Duodenum (tissue), 1 donor: Measurements from ENCODE around the genes FOXA2, CST3 and VSX1.

DNA sequence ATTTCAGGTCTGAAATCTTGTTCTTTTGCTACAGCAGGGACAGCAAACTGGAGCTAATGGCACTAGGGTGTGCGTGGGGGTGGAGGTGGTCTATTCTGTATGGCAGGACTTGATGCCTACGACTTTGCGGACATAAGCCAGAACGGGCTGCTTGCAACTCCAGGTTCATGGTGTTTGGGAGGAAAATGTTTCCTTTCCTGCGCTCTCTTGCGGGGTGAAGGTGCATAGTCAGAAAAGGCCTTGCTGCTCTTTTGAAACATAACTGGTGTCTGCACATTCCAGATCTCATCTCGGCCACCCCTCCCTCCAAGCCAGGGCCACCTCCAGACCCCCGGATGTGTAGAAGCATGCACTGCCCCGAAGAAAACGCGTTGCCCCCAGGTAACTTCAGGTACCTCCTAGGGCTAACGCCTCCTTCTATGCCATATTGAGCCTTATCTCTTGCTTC lies 8.1 kb downstream of the FOXA2 start:
- PRO-cap: no peak

GRCh38 chr20:22582467-22582755 lies 2.0 kb downstream of the FOXA2 start:
- PRO-cap: no peak

DNA sequence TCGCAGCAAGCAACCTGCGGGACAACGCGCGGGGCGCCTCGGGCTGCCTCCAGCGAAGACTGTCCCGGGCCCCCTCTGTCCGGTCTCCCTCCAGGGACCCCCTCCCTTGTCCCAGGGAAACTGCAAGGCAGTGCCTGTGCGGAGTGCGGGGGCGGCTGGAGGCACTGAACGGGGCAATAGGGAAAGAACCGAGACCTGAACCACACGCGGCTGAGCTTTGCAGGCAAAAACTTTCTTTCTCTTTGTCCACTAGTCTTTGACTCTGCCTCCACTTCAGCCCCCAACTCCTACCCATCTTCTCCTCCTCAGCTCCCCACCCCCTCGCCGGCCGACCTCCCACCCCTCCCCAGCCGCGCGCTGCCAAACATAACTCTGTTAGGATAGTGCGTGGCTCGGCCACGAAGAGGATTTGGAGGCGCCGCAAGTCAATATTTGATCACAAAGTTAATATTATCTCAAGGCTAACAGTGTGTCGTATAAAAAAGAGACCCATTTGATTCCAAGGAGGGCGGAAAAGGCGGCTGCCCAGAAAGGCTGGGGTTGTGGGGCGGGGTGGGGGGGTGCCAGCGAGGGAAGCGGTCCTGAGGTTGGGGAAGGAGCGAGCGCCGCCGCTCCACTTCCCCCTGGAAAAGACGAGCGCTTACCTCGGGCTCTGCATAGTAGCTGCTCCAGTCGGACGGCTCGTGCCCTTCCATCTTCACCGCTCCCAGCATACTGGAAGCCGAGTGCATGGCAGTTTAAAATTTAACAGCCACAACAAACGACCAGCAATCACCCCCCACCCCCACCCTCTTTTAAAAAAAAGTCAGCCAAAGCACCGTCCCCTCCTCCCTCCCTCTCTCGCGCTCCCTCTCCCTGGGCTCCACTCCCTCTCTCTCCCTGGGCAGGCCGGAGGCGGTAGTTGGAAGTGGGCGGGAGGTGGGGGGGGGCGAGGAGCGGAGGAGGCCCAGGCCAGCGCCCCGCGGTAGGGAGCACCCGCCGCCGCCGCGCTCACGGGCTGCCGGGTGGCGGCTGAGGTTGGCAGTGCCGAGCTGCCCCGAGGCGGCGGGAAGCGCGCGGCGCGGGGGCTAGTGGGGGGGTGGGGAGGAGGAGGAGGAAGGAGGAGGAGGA lies at the start of gene FOXA2:
TSS of gene FOXA2 (minus strand) at position 1,025 of the 1,110 bp plus-strand sequence.
- PRO-cap: bidirectional peak, plus-strand start at position 993 of the sequence, minus-strand start at position 878 of the sequence

DNA sequence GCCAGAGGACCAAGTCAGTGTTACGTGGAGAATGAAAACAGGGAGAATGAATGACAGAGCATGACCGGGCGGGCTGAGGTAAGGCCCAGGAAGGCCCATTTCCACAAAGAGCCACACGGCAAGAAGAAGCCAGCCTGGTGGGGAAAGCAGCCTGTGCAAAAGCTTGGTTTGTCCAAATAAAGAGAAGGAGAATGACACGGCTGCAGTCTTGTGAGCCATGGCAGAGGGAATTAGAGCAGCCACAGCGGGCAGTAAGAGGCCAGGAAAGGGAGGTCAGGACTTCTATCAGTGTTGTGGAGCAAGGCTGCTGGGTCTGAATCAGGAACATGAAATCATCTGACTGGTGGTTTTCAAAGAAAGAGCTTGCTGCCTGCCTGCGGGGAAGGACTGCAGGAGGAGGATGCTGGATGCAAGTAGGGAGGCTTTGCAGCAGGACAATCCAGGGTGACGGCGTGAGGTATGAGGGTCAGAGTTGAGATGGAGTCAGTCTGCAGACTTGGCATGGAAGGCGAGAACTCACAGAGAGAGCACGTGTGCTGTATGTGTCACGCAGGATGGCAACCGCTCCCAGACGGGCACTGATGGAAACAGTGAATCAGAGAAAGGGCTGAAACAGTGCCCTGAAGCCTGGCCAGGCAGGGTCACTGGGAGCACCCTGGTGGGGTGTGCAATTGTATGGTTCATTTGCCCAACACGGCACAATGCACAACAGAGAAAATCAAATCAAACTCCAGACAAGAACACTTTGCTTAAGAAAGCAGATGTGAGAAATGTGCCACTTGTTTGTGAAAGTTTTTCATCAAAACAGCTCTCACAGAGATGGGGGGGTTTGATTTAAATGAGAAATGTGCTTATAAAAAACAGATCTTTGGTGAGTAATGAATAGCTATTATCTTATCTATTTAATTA lies 59.2 kb upstream of the CD93 start:
- PRO-cap: unidirectional peak, plus-strand start at position 384 of the sequence

DNA sequence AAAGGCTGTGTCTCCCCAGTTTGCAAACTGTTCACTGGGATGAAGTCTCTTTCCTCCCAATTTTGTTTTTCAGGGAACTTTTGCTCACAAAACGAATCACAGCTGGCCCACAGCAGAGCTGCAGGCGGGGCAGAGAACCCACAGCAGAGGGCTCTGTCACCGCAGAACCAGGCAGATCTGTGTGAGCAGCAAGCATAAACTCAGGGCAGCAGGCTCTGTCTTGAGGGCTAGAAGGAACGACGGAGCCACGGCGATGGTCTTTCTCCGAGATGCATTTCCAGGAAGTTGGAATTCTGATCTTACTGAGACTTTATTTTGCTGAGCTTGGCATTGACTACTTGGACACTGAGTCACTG lies 106.5 kb upstream of the NXT1 start:
- PRO-cap: unidirectional peak, minus-strand start at position 271 of the sequence

- PRO-cap: no peak
Measured at GRCh38 chr20:23315190-23315389, 35.5 kb upstream of the NXT1 start.

DNA sequence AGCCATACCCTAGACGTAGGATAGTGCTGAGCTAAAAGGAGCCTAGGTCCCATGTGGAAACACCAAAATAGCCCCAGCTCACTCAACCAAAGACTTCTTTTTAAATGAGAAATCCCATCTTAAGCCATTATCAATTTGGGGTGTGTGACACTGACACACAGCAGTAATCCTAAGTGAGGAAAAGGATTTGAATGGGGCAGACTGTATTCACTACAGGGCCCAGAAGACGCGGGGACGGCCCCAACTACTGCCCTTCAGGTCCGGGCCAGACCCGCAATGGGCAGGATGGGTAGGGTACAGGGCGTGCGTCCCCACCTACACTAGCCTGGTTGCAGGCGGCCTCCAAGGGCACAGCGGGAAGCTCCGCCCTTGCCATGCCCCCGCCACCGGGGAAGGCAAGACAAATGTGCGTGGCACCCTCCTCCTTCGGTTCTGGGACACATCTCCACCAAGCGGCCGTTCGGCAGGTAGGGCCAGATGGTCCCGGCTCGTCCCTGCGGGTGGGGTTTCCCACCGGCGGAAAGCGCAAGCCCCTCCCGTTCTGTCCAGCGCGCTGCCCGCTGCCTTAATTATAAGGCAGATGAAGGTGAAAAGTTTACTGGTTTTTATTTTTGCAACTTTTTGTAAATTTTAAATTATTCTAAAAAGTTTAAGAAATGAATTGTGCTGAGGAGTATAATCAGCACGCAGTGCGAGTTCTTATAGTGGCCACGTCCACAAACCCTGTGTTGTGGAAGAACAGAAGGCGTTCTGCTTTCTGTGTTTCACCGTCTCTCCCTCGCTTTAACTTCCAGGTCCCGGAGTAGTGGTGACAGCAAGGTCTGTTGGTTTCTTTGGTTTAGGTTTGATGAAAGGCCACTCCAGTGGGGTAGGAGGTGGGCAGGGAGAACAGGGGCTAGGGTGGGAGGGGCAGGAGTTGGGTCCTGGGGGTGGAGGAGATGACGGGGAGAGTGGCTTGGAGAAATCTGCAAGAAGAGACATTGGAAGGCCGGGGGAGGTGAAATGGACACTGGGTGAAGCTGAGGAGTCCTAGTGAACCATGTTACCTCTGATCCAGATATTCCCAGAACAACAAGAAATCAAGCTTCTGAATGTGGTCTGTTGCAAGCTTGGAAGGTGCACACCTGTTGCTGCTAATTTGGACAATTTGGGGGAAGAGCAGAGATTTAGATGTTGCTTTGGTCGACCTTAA lies 5.6 kb upstream of the GZF1 start:
- PRO-cap: no peak

DNA sequence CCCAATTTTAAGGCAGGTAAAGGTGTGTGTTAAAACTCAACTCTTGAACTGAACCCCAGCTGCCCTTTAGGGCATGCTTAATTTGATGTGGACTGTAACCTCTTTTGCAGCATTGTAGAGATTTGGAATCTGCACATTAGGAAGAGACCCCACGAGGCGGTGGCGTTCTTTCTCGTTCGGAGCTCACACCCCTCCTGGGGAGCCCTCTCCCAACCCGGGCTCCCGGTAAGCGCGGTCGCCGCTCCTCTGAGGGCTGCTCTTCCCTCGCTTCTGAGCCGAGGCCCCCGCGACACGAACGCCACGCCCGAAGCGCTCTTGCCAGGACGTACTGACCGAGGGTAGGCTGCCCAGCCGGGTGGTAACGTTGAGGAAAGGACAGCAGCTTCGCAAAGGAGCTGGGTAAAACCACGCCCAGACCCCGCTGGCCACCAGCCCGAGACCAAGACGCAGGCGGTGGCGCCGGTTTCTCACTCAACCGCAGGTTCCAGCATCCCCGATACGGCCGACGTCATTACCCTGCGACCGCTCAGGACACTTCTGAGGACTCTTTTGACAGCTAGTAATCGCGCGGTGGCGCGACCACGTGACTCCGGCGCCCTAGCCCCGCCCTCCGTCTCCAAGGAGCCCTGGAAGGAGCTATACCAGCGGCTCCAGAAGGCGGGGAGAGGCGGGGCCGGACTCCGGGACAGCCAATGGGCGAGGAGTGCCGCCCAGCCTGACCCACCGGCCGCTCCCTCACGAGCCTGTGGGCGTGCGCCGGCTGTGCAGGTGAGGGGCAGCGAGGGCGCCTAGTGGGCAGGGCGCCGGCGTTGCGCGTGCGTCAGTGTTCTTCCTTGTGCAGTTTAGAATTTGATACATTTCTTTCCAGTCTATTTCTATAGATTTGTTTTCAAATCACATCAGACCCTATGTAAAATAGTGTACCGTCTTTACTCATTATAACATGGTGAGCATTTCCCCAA lies 4.1 kb upstream of the GZF1 start:
- PRO-cap: unidirectional peak, minus-strand start at position 330 of the sequence; bidirectional peak, plus-strand start at position 798 of the sequence, minus-strand start at position 486 of the sequence

- PRO-cap: bidirectional peak, plus-strand start at chr20:23420617, minus-strand start at chr20:23420602
Measured at GRCh38 chr20:23419769-23420895, 1.2 kb downstream of the NAPB start.

DNA sequence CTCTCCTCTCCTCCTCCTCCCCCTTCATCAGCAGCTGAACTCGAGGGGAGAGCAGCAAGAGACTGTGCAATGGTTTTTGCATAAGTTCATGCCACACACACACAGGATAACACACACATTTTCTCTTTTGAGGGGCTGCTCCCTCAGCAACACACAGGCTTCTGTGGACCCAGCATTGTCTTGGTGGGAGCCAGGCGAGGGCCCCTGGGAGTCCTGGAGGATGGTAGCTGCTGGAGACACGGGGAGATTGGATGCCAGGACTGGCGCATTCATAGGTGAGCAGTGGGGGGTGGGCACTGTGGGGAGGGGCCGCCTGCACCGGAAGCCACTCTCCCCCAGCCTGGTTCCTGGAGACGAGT lies 233 bp upstream of the CST11 start:
- PRO-cap: no peak

DNA sequence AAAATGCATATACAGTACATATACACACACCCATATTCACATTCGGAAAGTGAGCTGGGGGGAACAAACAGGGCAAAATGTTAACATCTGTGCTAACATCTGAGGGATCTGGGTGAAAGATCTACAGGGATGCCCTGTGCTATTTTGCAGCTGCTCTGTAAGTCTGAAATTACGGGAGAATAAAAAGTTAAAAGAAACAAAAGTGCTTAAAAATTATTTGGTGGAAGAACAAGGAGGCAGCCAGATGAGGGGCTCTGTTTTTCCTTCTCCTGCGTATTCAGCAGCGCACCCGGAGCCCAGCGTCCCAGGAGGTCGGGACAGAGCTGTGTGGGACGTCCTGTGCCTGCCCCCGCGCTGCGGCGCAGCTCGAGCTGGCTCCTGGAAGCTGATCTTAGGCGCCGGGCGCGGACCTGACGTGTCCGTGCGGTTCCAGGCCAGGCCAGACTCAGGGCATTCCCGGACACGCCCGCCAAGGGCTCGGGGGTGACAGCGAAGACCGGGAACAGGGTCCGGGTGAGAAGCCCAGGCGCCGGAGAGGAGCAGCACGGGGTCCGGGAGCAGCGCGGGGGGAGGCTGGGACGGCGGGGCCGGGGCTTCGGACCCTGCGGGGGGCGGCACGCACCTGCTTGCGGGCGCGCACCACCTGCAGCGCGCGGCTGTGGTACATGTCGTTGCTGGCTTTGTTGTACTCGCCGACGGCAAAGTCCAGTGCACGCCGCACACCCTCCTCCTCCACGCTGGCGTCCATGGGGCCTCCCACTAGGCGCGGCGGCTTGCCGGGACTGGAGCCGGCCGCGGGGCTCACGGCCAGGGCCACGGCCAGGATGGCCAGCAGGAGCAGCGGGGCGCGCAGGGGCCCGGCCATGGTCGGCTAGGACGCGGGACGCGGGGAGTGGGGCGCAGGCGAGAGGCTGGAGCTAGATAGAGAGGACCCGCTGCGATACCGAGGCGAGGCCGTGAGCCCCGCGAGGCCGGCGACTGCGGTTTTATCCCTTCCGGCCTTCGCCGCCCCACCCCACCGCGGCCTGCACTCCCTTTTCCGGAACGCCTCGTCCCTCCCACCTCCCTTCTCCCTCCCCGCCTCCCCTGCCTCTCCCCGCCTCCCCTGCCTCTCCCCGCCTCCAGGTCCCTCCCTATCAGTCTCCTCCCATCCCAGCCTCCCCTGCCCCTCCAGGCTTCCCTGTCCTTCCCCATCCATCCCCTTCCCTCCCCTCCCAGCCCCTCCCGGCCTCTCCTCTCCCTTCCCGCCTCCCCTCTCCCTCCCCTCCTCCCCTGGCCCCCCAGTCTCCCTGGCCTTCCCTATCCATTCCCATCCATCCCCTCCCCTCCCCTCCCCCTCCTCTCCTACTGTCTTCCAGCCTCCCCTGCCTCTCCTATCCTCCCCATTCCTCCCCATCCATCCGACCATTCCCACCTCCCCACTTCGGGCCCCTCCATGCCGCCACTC lies at the start of gene CST3:
TSS of gene CST3 (minus strand) at position 958 of the 1,447 bp plus-strand sequence.
- PRO-cap: bidirectional peak, plus-strand start at position 735 of the sequence, minus-strand start at position 658 of the sequence; bidirectional peak, plus-strand start at position 1,139 of the sequence, minus-strand start at position 958 of the sequence

GRCh38 chr20:24479488-24479795 lies 10.0 kb downstream of the SYNDIG1 start:
- PRO-cap: unidirectional peak, plus-strand start at chr20:24479693

DNA sequence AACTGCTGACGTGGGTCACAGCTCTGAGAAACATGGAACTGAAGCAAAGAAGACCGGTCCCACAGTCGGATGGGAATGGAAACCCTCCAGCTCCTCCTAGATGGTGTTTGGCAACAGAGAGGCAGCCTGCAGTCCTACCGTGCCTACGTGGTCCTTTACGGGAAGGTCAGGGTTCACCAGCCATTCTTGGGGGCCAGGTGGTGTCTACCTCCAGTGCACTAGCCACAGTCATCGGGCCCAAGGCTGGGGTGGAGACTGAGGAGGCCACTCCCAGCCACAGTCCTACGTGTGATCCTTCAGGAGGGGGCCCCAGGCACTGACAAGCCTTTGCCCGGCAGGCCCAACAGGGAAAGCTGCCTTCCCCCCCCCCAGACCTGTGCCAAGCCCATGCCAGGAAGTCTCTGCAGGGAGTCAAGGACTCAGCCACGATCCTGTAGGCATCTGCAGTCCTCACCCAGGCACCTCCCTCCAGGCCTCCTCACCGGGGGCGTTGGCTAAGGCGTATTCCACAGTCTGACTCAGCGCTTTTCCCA lies 203.1 kb upstream of the CST7 start:
- PRO-cap: no peak

DNA sequence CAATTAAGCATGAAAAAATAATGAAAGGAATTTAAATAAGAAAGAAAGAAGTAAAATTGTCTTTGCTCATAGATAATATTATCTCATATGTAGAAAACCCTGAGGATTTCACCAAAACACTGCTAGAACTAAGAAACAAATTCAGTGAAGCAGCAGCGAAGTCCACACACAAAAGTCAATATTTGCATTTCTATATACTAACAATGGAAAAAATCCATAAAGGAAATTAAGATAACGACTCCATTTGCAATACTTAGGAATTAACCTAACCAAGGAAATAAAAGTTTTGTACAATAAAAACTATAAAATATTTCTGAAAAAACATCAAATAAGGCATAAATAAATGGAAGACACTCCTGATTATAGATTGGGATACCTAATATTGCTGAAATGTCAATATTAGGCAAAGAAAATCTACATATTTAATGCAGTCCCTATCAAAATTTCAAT lies 62.0 kb upstream of the CST7 start:
- PRO-cap: no peak

DNA sequence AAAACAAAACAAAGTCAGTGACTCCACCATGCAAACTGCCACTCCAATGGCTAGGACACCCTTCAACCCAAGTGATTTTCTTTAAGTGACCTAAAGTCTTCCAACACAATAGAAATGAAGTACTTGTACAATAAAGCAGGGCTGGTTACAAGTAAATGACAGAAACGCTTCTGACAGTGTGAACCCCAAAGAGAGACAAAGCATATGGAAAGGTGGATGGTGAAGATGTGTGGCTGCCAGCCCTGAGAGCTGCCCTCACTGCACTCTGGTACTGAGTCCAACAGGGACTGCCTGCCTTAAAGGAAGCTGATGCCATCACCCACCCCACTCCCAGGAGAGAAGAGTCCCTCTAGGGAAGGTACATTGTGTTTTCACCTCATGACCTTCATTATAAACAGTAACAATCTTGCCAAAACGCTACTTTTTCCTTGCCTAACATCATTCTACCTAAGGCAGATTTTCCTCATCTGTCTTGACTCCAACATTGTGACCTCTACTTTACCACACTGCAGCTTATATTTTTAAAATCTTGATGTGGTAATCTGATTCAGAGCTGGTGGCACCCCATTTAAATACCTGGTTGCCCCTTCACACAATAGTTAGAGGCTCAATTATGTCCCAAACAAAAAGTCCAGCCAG lies 4.6 kb downstream of the APMAP start:
- PRO-cap: no peak

GRCh38 chr20:25037596-25038180 lies 20.3 kb downstream of the ACSS1 start:
- PRO-cap: no peak

DNA sequence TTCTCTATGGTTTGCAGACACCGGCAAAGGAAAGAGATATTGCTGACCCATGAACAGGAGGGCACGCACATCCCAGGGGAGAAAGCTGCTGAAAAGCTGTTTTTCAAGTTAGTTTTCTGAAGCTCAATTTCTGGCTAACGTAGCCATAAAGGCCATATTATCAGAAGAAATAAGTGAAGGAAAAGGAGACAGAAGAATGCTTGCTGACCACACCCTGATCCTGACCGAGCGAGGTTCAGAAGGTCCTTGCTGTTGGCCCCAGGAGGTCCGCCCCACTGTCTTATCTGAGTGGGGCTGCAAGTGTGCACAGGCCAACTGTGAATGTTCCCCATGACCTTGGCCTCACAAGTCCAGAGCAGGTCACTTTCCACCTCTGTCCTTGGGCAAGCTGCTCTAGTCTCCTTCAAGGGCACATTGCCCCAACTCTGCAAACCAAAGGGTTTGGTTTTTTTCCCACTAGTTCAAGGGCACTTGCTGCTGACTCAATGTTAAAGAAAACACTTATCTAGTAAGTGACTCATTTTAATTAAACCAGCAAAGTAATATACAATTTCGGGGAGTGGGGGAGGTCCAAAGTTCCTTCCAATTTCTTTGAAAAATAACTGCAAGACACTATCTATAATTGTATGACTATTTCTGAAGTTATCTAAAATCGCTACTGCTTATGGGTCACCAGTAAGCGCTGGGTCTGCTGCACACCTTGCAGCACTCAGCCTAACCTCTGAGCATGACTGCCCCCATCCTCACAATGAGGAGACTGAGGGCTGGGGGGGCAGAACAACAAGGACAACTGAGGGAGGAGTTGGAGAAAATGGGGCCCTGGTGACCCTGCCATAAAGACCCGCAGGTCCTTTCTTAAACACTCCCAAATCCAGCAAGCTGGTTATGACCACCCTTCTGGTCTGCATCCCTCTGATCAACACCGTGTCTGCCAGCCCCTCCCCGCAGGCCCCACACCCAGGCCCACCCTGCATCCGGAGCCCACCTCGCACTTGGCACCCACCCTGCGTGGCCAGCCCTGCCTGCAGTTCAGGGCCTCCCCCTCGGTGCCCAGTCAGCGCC lies 1.7 kb downstream of the ACSS1 start:
- PRO-cap: no peak

DNA sequence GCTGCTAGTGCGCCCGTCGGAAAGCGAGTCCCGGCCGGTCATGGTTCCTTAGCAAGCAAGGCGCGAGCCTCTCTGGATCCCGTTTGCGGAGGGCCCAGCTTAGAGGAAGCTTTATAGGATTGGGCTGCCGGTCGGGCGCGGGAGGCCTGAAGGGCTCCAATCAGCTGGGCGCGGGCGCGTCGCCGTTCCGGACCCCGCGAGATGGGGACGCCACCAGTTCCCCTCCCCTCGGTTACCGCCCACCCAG lies at the start of gene VSX1:
TSS of gene VSX1 (minus strand) at position 87 of the 247 bp plus-strand sequence.
- PRO-cap: no peak

GRCh38 chr20:25197137-25197533 lies 1.6 kb downstream of the ENTPD6 start:
- PRO-cap: unidirectional peak, minus-strand start at chr20:25197317

DNA sequence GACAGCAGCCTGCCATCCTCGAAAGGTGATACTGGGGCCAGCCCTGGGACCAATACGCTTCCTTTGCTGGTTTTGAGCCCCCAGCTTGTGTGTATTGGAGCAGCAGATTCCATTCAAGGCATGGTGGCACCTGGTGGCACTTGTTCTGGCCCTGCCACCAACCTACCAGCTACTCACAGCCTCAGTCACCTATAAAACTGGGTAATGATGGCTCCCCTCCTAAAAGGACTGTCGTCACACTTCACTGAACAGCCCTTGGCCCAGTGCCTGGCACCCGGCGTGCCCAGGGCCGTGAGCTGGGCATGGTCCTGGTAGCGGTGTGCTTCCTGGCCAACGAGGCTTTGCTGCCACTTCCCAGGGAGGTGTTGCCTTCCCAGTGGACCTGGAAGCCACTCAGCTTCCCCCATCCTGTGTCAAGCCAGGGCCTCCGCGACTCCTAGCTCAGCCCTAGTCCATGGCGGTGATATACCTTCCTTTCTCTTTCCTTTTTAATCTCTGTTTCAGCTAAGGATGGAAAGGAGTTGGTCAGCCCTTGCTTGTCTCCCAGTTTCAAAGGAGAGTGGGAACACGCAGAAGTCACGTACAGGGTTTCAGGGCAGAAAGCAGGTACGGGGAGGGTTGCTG lies 25.3 kb downstream of the ENTPD6 start:
- PRO-cap: no peak